Hepatocyte (in vitro differentiated cells and primary cell): ENCODE results near the genes HES7, TMEM107, BORCS6, ODF4 and KRBA2.

GRCh38 chr17:7881541-7882394 is 6.8 kb upstream of the CHD3 start:
- RAMPAGE, long total RNA, result no peak
- RRBS, result no CpG with 5 or more reads among the region's 10 CpGs

DNA sequence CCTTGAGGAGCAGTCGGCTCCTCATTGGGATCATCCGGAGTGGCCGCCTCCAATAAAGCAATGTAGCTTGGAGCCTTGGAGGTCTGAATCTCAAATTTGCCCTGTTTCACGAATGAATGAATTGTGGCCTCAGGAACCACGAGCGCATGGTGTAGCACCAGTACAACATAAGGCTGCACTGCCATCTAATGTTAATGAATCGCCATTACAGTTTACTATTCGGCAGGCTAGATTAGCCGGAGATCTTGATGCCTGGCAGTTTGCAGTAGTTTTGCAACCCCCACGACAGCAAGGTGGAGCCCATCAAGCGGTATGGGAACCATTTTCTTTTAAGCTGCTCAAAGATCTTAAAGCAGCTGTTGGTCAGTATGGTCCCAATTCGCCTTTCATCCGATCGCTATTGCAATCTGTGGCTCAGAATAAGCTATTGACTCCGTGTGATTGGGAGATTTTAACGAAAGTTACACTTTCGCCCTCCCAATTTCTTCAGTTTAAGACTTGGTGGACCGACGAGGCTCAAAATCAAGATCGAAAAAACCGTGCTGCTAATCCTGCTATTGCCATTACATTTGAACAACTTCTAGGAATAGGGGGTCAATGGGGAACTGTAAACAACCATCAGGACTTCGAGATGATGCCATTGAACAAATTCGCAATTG is 18.9 kb downstream of the ALOX15B start:
- RAMPAGE, long total RNA, result no peak
- RRBS, result no CpG with 5 or more reads among the region's 23 CpGs

GRCh38 chr17:8122344-8123014 is 1.4 kb downstream of the HES7 start:
- RAMPAGE, long total RNA, result no peak
- RRBS, result 5% methylated on average over 8 of the region's 39 CpGs

DNA sequence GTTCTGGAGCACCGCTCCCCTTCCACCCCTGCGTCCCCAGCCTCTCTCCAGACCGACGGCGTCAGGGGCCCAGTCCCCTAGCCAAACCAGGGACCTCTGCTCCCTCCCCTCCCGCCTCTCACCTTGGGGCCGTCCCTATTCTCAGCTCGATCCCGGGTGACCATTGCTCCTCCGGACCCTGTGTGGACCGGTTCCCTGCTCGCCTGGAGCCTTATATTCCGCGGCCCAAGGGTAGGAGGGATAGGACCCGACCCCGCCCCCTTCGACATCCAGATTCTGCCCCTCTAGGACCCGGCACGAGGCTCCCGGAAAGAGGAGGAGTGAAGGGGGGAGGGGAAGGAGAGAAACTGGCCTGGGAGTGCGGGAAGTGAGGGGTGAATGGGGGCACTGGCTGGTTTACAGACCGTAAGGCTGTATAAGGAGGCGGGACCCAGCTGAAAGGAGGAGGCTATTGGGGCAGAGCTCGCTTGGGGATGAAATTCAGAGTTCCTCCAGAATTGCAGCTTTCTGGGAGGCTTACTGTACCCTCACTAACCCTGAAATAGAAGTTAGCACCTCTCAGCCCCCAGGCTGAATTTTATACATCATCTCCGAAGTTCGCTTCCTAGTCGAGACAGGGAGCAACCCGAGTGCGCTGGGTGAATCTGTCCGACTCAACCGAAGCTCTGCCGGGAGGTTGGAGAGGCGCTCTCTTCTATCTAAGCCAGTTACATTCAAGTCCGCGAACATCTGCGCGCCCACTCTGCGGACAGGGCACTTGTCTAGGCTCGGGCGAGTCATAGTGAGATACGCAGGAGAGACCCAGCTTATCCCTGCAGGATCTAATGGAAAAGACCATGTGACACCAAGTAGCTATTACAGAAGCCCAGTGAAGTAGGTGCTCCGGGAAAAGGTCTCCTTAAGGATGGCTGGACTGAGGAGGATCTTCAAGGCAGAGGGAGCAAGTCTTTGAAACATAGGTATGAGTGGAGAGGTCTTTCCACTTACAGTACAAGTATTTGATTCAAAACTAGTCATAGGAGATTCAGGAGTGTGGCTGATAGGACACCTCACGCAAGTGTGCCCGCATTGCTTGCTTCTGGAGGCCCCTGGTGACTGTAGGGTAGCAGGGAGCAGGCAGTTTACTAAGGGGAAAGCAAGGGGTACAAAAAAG is at the start of gene HES7:
HES7 (minus strand) TSS at position 186 of the 1,153 bp plus-strand sequence.
- RAMPAGE, long total RNA, result no peak
- RRBS, result 2% methylated on average over 6 of the region's 44 CpGs

DNA sequence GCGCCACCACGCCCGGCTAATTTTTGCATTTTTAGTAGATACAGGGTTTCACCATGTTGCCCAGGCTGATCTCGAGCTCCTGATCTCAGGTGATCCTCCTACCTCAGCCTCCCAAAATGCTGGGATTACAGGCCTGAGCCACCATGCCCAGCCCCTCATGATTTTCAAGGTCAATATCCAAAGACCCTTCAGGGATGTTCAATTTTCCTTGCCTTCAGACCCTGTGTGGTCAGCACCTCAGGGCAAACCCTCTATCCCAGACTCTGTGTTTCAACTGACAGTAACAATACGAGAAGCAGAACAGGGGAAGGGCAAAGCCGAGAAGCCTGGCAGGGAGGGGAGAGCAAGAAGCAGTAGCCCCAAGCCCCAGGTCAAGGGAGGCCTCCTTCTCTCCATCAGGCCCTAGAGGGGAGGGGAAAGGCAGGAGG is 6.7 kb downstream of the PER1 start:
- RAMPAGE, long total RNA, result no peak
- RRBS, result no CpG with 5 or more reads among the region's 6 CpGs

- RAMPAGE, long total RNA, result no peak
- RRBS, result no CpG with 5 or more reads among the region's 3 CpGs
Measured at GRCh38 chr17:8153177-8153540, 955 bp upstream of the PER1 start.

DNA sequence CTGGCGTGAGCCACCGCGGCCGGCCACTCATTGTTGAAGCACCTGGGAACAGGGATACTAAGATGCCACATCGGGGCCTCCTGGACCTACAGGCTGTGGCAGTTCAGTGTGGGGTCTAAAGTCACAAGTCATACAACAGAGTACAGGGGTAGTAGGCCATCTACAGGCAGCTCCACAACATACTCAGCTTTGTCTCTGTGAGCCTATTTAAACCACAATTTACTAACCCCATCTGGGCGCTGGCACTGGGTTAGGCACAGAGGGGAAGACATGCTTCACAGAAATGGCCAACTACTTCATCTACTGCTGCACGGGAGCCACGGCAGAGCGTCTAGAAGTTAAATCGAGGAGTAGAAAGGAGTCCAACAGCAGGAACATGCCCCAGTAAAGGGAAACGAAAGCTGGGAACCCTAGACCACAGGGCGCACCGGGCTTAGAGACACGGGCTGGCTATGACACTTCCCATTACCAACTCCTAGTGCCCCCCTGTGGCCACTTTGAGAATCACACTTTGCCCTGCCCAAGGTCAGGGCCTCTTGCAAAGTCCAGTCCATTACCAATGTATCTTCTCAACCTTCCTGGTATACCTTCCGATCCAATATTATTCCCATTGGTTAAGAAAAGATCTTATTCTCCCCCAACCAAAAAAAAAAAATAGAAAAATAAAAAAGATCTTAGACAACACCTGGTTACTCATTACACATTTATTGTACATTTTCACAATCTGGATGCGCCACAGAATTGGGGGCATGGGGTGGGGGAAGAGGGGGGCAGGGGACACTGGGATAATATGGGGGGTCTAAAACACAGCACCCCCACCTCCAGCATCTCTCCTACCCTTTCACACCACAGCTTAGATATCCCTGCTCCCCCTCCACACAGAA is 4.0 kb downstream of the VAMP2 start:
- RAMPAGE, long total RNA, result no peak
- RRBS, result no CpG with 5 or more reads among the region's 16 CpGs

GRCh38 chr17:8175897-8177036 is at the start of gene TMEM107:
Gene TMEM107, minus strand, starts transcription at chr17:8176380.
- RAMPAGE, long total RNA, result no peak
- RRBS, result 12% methylated on average over 11 of the region's 64 CpGs

- RAMPAGE, long total RNA, result no peak
- RRBS, result no CpG with 5 or more reads among the region's 48 CpGs
Measured at GRCh38 chr17:8186960-8188304, 2.5 kb downstream of the BORCS6 start.

DNA sequence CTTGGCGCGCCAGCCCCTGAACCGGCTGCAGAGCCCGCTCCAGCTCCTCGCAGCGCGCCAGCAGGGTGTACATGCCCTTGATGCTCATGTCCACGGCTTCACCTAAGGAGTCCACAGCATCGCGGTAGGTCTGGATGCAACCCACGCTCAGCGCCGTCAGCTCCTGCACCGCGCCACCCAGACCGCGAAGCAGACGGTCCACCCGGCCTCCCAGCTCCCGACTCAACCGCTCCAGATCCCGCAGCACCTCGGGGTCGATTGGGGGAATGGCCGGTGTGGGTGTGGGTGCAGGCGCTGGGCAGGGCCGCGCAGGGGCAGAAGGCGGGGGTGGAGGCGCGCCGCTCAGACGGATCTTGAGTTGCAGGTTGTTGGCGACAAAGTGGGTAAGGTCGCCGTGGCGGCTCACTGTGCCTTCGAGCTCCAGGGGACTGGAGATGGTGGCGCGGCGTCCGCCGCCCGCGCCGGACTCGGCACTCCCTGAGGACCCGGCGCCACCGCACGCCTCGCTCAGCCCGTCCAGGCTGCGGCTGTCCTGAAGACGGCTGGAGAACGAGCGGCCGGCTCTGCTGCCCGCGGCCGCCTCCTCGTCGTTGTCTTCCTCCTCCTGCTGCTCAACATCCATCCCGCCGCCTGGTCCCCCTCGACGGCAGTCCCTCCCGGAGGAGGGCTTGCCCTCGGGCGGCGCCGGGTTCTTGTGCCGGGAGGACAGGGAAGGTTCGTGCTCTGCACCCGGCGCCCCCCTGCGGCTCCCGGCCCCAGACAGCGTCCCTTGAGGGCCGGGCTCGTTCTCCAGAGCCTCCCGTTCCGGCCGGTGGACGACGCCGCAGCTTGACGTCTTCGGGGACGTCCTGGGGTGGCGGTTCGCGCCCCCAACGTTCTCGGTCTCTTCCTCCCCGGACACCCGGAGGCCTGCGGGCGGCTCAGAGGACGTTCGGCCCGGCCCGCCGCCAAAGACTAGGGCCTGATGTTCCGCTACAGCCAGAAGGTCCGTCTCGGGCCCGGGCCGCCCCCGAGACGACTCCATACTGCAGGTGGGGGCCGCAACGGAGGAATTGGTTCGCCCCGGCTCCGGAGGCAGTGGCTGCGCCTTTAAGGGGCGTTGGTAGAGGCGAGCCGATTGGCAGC is at the start of gene BORCS6:
BORCS6 (minus strand) TSS at position 1,064 of the 1,125 bp plus-strand sequence.
- RAMPAGE, long total RNA, result no peak
- RRBS, result under 1% methylated on average over 61 of the region's 120 CpGs

- RAMPAGE, long total RNA, result no peak
- RRBS, result no CpG with 5 or more reads among the region's 15 CpGs
Measured at GRCh38 chr17:8191819-8192986, 2.2 kb upstream of the BORCS6 start.

DNA sequence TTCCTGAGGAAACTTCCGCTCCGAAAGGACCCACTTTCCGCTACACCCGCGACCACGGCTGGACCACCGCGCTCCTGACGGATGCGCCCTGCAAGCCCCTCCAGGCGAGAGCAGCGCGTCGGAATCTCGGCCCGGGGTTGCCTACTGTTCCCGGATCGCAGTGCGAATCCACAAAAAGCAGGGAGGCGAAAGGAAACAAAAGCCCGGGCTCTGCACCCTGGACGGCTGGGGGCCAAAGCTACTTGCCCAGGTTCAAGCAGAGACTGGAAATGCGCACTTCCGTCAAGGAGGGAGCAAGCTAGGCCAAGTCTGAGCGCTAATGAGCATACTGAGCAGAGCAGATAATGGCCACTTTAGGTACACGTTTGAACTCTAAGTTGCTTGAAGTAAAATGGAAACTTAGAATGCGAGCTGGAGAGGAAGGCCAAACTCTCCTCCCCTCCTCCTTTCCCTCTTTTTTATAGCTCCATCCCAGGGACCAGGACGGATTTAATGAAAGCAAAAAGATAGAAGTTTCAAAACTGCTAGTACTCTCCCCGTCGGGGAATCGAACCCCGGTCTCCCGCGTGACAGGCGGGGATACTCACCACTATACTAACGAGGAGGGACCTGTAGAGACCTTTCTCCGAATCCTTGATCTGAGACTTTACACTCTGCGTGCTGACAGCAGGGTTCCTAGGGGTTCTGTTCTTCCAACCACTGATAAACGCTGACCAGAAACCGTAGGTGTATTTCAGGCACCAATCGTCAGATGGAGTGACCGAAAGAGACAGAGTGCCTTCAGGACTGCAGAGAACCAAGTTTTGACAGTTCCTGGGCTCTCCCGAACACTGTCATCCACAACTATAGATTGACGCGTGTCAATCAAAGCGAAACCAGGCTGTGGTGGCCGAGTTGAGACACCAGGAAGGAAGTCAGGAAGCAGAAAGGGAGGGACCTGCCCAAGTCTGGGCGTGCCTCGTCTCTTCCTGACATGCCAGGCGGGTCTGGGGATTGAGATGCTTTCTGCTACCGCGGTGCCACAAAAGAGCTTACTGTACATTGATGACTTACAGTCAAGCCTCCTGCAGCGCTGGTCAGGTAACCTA is 11.7 kb upstream of the AURKB start:
- RAMPAGE, long total RNA, result no peak
- RRBS, result 10% methylated on average over 5 of the region's 53 CpGs

- RAMPAGE, long total RNA, result no peak
- RRBS, result no CpG with 5 or more reads among the region's 17 CpGs
Measured at GRCh38 chr17:8223331-8223735, 13.0 kb upstream of the AURKB start.

DNA sequence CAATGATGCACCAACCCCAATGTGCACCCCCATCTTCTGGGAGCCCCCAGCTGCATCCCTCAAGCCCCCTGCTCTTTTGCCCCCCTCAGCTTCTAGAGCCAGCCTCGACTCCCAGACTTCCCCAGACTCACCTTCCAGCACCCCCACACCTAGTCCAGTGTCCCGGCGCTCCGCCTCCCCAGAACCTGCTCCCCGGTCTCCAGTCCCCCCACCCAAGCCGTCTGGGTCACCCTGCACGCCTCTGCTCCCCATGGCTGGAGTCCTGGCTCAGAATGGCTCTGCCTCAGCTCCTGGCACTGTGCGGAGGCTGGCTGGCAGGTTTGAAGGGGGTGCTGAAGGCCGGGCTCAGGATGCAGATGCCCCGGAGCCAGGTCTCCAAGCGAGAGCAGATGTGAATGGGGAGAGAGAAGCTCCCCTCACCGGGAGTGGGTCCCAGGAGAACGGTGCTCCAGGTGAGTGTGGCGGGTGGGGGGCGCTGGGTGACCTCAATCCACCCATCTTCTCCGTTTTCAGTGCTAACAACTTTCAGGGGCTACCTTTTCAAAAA is 2.2 kb downstream of the ARHGEF15 start:
- RAMPAGE, long total RNA, result no peak
- RRBS, result 73% methylated on average over 3 of the region's 16 CpGs

DNA sequence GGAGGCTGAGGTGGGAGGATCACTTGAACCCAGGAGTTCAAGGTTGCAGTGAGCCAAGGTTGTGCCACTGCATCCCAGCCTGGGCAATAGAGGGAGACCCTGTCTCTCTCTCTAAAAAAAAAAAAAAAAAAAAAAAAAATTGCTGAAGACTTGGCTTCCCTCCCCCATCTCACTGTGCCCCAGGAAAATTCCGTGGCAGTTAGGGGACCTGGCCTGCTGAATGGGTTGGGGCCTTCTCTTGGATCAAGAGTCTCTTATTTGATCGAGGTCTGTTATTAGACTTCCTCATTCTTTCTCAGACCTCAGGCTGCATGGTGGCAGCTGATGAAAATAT is at the start of gene ODF4:
ODF4 (plus strand) TSS at position 193 of the 334 bp plus-strand sequence.
- RAMPAGE, long total RNA, result no peak
- RRBS, result no CpG with 5 or more reads among the region's 2 CpGs

- RAMPAGE, long total RNA, result no peak
- RRBS, result no CpG with 5 or more reads among the region's 50 CpGs
Measured at GRCh38 chr17:8376112-8377118, at the start of gene KRBA2. Gene KRBA2, minus strand, starts transcription at chr17:8376704.

GRCh38 chr17:8382877-8383044 is 232 bp downstream of the RPL26 start:
- RAMPAGE, long total RNA, result no peak
- RRBS, result no CpG with 5 or more reads among the region's 7 CpGs

DNA sequence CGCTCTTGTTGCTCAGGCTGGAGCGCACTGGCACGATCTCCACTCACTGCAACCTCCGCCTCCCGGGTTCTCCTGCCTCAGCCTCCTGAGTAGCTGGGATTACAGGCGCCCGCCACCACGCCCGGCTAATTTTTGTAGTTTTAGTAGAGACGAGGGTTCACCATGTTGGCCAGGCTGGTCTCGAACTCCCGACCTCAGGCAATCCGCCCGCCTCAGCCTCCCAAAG is 1.1 kb upstream of the RPL26 start:
- RAMPAGE, long total RNA, result no peak
- RRBS, result no CpG with 5 or more reads among the region's 14 CpGs

- RAMPAGE, long total RNA, result no peak
- RRBS, result no CpG with 5 or more reads among the region's 21 CpGs
Measured at GRCh38 chr17:8384868-8385804, 2.1 kb upstream of the RPL26 start.

DNA sequence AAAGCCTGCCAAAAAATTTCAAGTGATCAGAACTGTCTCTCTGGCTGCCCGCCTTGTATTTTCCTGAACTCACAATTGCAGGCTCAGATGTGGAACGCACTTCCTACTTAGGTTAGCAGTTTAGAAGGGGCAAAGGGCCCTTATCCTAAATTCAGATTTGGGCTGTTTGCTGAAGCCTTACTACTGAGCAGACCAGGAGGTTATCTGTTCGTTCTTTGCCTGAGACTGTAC is 24.0 kb downstream of the MYH10 start:
- RAMPAGE, long total RNA, result no peak
- RRBS, result no CpG with 5 or more reads among the region's 3 CpGs